Subcutaneous adipose tissue (tissue), 3 donors: ENCODE results near the gene CNIH3.

GRCh38 chr1:223664107-223664657 is 1.3 kb downstream of the CAPN8 start:
- PRO-cap: no peak
- RAMPAGE, long total RNA, 3 experiments: no peak in any of the 3 experiments

DNA sequence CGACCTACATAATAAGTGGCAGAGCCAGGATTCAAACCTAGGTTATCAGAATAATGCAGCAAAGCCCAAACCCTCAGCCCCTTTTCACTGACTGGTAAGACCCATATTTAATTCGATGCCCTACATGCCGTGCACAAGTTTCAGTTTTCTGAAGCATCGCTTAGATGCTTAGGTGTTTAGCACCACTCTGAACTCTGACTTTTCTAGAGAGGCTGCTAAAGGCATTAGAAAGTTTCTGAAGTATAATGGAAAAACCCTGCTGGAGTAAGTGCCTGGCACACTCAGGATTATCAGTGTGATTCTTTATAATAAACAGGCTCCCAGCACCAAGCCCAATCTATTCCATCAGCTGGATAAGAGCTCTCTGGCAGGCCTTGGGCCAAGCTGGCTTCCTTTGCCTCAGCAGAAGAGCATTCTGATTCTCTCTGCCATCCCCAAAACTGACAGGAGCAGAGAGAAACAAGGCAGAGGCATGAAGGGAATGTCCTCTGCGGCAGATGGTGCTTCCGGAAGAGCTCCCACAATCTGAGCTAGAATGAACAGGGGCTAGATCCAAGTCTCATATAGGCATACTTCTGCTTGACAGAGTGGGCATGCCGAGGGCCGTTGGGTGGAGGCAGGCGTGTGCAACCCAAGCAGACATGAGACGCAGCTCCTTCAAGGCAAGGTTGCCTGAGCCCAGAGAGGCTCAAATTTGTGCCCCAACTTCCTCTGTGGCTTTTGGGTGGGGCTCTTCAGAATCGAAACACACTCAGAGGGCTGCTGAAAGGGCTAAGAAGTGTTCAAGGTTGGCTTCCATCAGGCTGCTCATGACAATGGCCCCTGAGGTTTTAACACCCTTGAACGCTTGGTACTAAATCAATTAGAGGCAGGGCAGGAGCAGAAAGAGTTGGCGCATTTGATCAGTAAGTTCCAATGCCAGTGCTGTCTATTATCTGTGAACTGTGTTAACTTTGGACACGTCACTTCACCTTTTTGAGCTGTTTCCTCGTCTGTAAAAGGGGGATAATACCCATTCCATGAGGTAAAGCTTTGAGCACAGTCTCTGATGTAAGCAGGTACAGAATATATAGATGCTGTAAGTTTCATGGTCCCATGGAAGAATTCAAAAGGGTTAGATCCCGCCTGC is 4.1 kb downstream of the CAPN2 start:
- PRO-cap: no peak
- RAMPAGE, long total RNA, 3 experiments: no peak in any of the 3 experiments

GRCh38 chr1:223748175-223748669 is 35.9 kb downstream of the CAPN2 start:
- PRO-cap: unidirectional peak, plus-strand start at chr1:223748562
- RAMPAGE, long total RNA, 3 experiments: no peak in any of the 3 experiments

DNA sequence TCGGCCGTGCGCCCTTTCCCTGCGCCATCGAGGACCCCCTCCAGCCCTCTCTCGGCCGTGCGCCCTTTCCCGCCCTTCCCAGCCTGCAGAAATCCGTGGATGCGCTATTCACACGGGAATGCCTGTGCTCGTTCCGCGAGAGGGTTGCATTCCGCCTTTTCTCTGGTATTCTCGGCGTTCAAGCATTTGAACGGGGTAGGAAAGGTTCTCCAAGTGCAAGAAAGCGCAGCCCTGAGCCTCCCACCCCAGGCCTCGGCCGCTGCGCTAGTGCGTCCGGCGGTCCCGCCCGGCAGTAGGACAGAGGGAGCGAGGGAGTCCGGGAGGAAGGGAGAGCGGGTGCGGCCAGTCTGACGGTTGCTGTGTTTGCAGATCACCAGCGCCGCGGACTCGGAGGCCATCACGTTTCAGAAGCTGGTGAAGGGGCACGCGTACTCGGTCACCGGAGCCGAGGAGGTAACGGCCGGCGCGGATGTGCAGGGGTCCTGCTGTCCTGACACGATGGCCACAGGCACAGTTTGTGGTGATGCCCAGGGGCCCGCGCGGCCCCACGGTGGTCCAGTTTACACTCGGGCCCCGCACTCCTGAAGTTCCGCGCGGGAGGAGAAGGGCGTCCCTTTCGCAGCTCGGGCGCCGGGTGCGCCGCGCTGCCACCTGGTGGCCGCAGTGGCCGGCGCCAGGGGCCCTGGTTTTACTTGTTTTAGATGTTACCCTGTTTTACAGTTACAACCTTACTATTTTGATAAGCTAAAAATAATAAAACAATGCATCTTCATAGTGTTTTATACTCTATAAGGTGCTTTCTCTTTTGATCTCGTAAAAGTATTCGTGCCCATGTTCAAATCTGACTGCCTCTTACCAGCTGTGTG is 36.6 kb downstream of the CAPN2 start:
- PRO-cap: bidirectional peak, plus-strand start at position 397 of the sequence, minus-strand start at position 295 of the sequence
- RAMPAGE, long total RNA, 3 experiments: start-site peak on the plus strand in 1 of 3 experiments, centred at position 402 of the sequence, 21 reads per replicate

DNA sequence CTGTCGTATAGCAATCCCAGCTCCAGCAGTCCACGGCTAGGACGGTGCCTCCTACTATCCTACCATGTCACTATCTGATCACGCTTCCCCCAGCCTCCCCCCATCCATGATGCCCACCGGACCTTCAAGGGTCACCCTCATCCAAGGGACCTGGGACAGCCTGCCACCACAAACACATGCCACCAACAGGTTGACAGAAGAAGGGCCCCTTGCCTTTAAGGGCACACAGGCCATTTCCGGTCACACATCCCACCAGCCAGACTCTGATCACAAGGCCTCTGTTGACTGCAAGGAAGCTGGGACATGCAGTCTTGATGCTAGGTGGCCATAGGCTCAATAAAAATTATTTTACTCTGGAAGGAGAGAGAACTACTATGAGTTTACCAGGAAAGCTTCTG is 58.7 kb downstream of the CAPN2 start:
- PRO-cap: no peak
- RAMPAGE, long total RNA, 3 experiments: no peak in any of the 3 experiments

- PRO-cap: no peak
- RAMPAGE, long total RNA, 3 experiments: no peak in any of the 3 experiments
Measured at GRCh38 chr1:223778221-223779187, 66.2 kb downstream of the CAPN2 start.

- PRO-cap: bidirectional peak, plus-strand start at chr1:223992753, minus-strand start at chr1:223992569
- RAMPAGE, long total RNA, 3 experiments: start-site peak on the plus strand in 1 of 3 experiments, at chr1:223992728-223992997 at its widest, 49 reads per replicate; start-site peak on the minus strand in 3 of 3 experiments, at chr1:223992566-223992603 at its widest, 60 to 129 reads per replicate
Measured at GRCh38 chr1:223992352-223993505, 121.2 kb upstream of the FBXO28 start.

GRCh38 chr1:224011463-224012325 is 102.2 kb upstream of the FBXO28 start:
- PRO-cap: no peak
- RAMPAGE, long total RNA, 3 experiments: no peak in any of the 3 experiments

DNA sequence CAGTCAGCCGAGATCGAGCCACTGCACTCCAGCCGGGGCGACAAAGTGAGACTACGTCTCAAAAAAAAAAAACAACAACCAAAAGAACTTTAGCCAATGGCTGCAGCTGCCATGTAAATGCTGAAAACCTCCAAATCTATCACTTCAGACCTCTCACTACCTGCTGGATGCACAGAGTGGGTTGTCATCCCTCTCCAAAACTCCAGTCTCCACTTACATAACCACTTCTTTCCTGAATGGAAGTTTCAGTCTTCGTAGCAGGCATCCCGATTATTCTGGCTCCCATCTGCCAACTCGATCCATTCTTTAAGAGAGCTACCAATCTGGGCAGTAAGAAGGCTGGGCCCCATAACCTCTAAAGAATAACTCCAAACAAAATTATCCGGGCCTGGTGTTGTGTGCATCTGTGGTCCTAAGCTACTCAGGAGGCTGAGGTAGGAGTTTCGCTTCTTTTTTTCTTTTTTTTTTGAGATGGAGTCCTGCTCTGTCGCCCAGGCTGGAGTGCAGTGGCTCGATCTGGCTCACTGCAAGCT is 12.1 kb downstream of the DEGS1 start:
- PRO-cap: no peak
- RAMPAGE, long total RNA, 3 experiments: no peak in any of the 3 experiments

GRCh38 chr1:224213203-224213959 is 30.3 kb downstream of the DEGS1 start:
- PRO-cap: no peak
- RAMPAGE, long total RNA, 3 experiments: no peak in any of the 3 experiments

DNA sequence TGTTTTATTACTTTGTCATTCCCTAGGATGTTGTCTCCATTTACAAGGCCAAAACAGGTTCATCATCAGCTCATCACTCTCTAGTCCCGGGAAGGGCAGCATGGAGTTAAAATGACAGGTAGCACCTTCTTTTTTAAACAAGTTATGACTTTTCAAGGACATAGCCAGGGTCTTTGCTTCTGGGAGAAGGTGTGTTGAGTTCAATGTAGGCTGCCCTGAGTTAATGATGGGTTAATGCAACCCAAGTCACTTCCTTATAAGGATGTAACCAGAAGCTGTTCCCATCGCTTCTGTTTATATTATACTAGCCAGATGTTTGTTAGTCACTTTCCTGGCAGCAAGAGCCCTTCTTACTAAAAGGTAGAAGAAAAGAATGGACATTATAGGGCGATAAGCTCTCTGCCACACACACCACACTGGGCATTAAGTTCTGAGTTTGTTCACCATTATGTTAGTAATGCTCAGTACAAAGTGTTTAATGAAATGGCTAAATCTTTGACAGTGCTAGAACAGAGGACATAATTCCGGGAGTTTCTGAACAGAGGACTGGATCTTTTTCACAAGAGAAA is 40.8 kb downstream of the DEGS1 start:
- PRO-cap: no peak
- RAMPAGE, long total RNA, 3 experiments: no peak in any of the 3 experiments

DNA sequence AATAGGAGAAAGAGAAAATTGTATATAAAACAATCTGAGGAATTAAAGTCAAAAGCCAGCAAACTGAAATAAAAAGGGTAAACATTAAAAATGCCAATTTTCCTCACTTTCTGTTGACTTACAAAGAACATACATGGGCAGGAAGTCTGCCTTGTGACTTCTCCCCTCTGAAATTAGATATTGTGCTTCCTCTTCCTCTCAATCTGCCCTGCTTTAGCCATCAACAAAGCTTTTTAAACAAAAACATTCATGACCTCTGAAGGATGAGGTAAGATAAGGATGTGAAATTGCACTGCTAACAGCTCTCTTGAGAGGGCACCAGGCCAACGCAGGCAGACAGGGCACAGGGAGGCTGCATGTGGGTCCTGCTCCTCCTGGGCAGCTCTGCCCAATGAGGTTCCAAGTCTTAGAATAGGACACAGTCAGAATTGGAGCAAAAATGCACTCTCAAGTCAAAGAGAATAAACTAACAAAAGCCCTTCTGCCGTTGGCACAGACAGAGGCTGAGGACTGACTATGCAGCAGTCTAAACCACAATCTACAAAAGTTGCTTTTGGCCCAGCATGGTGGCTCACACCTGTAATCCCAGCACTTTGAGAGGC is 62.2 kb downstream of the DEGS1 start:
- PRO-cap: bidirectional peak, plus-strand start at position 335 of the sequence, minus-strand start at position 175 of the sequence
- RAMPAGE, long total RNA, 3 experiments: no peak in any of the 3 experiments

GRCh38 chr1:224387161-224387871 is 30.6 kb downstream of the CNIH4 start:
- PRO-cap: no peak
- RAMPAGE, long total RNA, 3 experiments: no peak in any of the 3 experiments

DNA sequence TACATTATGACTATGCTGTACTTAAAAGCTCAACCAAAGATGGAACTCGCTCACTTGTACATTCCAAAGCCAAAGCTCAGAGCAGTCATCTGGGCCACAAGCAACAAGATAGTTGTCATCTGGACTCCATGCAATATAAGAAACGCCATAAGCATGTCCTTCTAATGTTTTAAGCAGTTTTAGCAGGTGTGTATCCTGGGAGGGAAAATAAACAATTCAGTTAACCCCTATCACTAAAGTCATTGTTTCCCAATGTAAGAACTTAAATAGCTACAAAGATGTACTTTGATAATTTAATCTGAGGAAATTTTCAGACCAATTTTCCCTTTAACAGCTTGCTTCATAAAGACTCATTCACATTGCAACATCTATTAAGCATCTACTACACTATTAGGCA is 30.2 kb downstream of the WDR26 start:
- PRO-cap: no peak
- RAMPAGE, long total RNA, 3 experiments: no peak in any of the 3 experiments

DNA sequence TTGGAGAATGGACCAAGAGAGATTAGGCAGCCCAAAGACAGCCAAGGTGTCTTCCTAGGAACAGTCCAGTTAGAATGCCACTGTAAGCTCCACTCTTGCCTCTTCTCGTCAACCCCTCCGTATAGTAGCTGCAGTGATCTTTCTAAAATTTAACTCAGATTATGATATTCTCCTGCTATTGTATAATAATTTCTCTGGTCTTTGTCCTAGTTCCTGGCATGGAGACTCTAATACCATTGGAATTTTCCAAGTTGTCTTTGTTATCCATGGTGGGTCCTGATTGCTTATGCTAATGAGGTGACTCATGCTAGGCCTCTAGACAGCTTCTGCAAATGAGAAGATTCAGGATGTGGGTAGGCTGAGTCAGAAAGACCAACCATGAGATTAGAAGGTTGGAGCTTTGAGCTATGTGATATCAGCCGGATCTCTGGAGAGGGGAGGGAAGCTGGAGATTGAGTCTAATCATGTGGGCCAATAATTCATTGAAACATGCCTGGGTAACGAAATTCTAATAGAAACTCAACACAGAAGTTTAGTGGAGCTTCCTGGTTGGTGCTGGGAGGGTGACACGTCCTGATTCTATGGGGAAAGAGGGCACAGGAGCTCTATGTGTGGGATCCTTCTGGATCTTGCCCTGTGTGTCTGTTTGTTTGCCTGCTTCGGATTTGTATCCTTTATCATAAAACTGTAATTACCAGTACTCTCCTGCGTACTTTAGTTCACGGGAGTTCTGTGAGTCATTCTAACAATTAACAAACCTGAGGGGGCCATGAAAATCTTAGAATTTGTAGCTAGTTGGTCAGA is 73.2 kb upstream of the CNIH3 start:
- PRO-cap: no peak
- RAMPAGE, long total RNA, 3 experiments: no peak in any of the 3 experiments

- PRO-cap: no peak
- RAMPAGE, long total RNA, 3 experiments: no peak in any of the 3 experiments
Measured at GRCh38 chr1:224615682-224617032, at the start of gene CNIH3. Gene CNIH3, plus strand, starts transcription at chr1:224616317.

DNA sequence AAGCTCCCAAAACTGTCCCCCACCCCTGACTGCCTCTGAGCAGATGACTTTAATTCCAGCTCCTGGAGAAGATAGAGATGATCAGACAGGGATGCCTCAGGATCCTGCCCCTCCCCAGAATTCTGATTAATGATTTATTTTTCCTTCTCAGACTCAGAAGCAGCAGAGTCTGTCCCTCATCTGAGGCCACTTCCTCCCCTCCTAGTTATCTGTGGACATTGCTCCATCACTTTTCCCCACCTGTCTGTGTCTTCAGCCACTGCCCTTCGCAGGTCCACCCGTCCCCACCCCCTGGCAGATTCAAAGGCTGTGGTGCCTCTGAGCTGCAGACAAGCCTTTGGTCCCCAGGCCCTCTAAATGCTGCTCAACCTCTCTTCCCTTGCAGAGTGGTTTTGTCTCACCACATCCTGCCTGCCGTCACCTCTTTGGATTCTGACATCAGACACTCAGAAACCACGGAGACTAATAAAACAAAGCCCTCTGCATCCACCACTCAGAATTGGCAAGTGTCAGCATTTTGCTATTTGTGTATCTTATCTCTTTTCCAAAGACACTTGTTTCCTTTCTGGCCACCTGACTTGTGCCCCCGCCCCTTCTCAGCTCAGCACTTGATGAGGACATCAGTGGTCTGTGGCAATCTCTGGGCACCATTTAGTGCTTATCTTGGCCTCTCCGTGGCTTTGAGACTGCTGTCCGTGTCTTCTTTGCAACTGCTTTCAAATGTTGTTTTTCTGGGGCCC is 7.6 kb downstream of the CNIH3 start:
- PRO-cap: no peak
- RAMPAGE, long total RNA, 3 experiments: no peak in any of the 3 experiments

- PRO-cap: no peak
- RAMPAGE, long total RNA, 3 experiments: no peak in any of the 3 experiments
Measured at GRCh38 chr1:225440990-225441790, 13.4 kb upstream of the LBR start.

GRCh38 chr1:225530332-225530885 is 102.6 kb upstream of the LBR start:
- PRO-cap: no peak
- RAMPAGE, long total RNA, 3 experiments: no peak in any of the 3 experiments

GRCh38 chr1:225651887-225652484 is 937 bp downstream of the ENAH start:
- PRO-cap: unidirectional peak, plus-strand start at chr1:225651966
- RAMPAGE, long total RNA, 3 experiments: no peak in any of the 3 experiments